Kidney epithelial cell (primary cell): Measurements from ENCODE around the gene PSMD14.

GRCh38 chr2:158351149-158351914, 105.2 kb downstream of the CCDC148 start:
- RAMPAGE, long total RNA, result no peak
- RRBS, result no CpG with 5 or more reads among the region's 30 CpGs

DNA sequence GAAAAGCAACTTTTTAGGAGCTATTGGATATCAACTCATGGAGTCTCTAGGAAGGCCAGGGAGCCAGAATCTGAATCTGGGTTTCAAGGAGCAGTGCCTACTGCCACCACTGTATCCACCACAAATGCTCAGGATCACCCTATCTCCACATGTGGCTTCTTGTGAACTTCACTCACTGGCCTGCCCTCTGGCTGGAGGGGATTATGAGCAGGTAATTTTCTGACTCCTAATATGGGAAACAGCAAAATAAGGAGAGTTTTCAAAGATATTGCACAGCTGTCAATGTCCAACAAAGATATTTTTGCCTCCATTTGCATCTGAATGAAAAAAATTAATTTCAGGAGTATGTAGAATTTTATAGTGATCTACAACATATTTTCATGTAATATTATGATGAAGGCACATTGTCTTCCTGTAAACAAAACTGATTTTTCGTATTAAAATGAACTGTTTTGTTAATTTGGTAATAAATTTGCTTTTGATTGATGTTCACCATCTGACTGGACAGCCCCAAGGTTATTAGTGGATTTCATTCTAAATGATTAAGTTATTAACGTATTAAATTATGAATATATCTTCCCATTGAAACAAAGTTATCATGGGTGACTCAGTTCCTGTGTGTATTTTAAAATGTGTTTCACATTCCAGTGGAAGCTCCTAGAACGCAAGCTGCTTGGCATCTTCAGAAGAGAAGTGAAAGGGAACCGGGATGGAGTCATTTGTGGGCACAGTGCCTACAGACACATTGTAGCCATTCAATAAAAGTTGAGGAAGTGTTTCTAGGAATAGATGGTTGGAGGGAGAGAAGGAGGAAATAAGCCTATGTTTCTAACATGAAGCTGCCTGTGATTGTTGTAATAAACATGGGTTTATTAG, 143.2 kb downstream of the PKP4 start:
- RAMPAGE, long total RNA, result no peak
- RRBS, result no CpG with 5 or more reads among the region's 4 CpGs

- RAMPAGE, long total RNA, result no peak
- RRBS, result 30% methylated on average over 4 of the region's 9 CpGs
These were observed 75.4 kb upstream of the TANC1 start for GRCh38 chr2:158892968-158893429.

- RAMPAGE, long total RNA, result no peak
- RRBS, result no CpG with 5 or more reads among the region's 7 CpGs
These were observed 31.4 kb upstream of the TANC1 start for GRCh38 chr2:158936856-158937556.

DNA sequence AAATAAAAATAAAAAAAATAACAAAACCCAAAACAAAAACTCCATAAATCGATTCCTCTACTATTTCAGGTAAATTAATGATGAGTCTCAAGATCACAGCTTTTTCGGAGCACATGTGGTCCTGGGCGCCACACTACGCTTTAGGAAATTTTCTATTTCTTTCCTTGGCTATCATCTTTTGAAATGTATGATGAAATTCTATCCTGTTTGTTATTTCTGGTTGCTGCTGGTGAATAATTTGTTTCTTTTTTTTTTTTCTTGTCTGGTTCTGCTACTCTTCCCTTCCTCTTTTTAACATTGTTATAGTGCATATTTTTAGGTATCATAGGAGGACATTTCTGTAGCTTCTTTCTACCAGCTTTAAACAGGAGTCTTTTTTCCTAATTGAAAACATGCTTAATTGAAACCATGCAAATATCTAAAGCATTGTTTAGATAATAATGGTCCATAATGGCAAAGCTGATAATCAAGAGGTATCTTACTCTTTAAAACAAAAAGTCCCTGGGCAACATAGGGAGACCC, 19.1 kb upstream of the BAZ2B start:
- RAMPAGE, long total RNA, result no peak
- RRBS, result no CpG with 5 or more reads among the region's 4 CpGs

DNA sequence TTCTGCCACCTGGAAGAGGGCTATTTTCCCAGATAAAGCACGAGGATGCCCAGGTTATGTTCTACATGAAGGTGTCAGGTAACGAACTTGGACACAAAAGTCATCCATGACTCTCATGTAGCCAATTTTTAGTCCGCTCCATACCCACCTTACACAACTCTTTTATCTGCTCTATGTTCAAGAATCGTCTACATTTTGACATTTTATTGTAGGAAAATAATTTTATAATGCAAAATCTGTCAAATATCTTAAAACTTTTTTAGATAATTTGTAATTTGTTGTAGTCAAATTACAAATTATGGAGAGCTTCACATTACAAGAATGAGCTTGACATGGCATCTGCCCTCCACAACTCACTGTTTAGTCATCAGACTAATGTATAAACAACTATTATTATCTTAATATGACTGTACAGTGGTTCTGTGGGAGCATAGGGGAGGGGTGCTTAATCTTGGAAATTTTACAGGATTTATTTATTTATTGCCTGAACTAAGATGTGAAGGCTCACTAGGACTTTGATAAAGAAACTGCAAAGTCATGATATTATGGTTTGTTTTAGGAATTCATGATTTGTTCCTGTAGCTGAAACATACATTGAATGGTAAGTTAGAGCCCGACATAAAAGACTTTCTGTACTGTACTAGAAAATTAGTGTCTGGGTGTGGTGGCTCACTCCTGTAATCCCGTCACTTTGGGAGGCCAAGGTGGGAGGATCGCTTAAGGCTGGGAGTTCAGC, 1.9 kb downstream of the MARCHF7 start:
- RAMPAGE, long total RNA, result no peak
- RRBS, result no CpG with 5 or more reads among the region's 7 CpGs

DNA sequence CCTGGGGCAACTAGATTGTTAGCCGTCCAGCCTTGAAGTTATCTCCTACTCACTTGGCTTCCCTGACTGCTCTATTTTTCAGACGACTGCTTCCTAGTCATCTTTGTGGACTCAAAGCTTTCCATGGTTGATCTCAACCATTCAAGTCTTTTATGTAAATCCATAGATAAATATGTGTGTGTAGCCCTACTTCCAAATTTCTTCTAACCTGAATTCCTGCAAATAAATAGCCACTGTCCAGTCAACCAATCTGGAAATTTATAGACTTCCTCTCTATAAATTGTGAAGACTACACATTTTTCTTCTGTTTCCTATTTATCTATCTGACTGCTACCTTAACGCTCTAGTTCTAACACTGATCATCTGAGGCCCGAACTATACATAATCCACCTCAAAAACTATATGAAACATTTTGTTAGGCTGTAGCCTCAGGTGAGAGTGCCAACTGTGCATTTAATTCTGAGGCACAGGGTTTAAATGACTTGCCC, 23.9 kb downstream of the CD302 start:
- RAMPAGE, long total RNA, result no peak
- RRBS, result no CpG with 5 or more reads among the region's 4 CpGs

- RAMPAGE, long total RNA, result no peak
- RRBS, result no CpG with 5 or more reads among the region's 7 CpGs
These were observed 20.4 kb upstream of the ITGB6 start for GRCh38 chr2:160220251-160221067.

- RAMPAGE, long total RNA, result no peak
- RRBS, result no CpG with 5 or more reads among the region's 9 CpGs
These were observed 69.2 kb upstream of the ITGB6 start for GRCh38 chr2:160269157-160269816.

GRCh38 chr2:160367753-160368433, 125.7 kb downstream of the RBMS1 start:
- RAMPAGE, long total RNA, result no peak
- RRBS, result no CpG with 5 or more reads among the region's 10 CpGs

DNA sequence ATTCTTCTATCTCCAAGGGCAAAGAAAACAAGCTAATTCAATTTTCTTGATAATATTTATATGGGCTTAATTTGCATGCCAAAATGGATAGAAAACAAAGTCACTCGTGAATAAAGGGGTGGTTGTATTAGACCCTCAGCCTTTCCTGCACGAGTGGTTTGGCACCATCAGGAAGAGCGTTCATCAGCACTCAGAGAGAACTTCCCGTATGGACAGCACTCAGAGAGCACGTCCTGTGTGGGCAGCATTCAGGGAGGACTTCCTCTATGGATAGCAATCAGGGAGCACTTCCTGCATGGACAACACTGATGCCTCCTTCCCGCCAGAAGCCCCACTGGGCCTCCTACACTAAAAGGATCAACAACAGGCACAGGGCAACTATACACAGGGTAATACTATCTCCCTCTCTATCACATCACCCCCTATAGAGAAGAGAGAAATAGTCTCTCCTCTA, 122.1 kb downstream of the RBMS1 start:
- RAMPAGE, long total RNA, result no peak
- RRBS, result no CpG with 5 or more reads among the region's 6 CpGs

DNA sequence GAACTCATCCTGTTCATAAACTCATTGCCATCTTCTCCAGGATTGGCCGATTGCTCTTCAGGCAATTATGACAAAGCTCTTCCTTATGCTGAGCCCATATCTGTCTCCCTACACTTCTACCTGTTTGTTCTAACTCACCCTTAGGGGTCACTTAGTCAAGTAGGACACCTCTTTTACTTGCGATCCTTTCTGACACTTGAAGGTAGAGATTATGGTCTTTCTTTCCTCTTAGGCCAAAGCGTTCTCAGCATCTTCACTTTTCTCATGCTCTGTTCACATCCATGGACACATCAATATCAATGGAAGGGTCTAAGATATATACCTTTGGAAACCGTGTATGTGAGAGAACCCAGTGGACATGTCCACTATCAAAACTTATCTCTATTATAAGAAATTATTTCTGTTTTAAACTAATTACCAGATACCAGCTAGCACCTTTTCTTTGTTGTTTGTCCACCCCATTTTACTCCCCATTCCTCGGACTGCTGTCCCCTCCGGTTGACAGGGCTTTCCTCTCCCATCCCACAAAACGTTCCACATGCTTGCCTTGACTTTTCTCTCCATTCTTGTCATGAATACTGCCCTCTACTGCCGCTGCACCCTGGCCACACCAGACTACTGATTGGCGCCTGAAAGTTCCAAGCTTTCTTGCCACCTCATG, 47.2 kb downstream of the RBMS1 start:
- RAMPAGE, long total RNA, result no peak
- RRBS, result no CpG with 5 or more reads among the region's 9 CpGs

DNA sequence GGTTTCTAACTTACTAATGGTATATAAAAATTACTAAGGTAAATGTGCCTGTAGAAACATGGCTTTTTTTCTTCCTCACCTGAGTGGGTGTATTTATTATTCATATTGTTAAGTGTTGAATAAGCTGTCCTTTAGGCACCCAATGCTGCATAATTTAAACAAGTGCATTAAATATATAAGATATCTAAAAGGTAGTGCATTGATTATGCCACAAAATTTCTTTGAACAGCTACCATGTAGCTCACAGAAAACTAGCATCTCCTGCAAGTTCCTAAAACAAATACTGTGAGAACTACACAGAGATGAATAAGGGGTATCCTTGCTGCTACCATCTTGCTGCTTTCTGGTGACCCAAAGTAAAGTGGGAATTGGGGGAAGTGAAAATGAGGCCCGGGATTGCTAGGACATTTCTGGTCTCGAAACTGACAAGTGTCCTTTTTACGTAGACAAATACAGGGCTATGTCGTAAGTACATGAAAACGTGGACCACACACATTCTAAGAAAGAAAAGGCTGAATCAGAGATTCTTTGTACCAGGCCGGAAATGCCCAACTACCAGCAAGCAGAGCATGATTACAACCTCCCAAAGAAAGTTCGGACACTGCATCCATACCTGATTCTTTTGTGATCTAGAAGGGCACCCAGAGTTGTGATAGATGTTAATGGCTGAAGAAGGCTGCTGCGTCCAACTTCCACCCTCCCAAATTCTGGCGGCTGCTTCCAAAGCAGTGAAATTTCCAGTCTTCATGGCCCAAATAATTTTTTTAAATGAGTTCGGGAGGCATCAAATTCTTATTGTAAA, 1.8 kb downstream of the RBMS1 start:
- RAMPAGE, long total RNA, result no peak
- RRBS, result no CpG with 5 or more reads among the region's 10 CpGs

GRCh38 chr2:160704095-160704806, 210.6 kb upstream of the RBMS1 start:
- RAMPAGE, long total RNA, result no peak
- RRBS, result no CpG with 5 or more reads among the region's 7 CpGs

GRCh38 chr2:160934141-160934586, 226.1 kb upstream of the TANK start:
- RAMPAGE, long total RNA, result no peak
- RRBS, result no CpG with 5 or more reads among the region's 4 CpGs

DNA sequence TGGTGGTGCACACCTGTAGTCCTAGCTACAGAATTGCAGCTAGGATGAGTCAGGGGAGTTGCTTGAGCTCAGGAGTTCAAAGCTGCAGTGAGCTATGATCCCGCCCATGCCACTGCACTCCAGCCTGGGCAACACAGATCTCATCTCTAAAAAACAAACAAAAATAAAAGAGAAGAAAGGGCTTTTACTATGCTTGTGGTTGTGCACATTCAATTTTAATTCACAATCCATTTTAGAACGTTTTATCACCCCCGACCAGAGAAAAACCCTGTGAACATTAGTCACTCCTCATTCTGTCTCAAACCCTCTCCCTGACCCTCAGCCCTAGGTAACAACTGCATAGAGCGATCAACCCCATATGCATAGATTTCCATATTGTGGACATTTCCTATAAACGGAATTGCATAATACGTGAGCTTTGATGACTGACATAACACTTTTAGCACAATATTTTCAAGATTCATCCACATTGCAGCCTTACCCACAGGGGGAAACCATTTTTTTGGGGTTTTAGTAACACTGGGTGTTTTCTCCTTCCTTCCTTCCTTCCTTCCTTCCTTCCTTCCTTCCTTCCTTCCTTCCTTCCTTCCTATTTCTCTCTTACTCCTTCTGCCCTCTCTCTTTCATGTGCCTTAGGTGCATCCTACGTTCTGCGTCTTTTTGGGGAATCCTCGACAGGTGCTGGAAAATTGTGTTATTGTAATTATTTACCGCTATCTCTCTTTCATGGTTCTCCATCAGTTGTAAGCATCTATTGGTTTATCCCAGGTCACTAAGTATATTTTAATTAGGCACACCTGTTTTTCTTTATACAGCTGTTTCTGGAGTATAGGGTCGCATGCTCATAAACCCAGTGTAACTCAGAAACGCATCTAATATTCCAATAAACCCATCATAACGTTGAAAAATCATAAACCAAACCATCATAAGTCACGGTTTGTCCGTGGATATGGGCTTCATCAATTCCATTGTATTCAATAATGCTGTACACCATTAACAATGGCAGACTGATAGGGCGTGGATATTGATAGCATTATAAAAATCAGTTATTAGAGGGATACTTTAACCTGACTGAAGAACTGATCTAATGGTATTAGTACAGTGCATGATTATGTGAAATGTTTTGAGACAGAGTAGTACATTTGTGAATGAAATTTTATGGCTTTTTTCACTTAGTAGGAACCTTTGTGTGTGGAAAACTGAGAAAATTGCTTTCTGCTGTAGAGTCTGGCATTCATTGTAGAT, 29.4 kb upstream of the PSMD14 start:
- RAMPAGE, long total RNA, result no peak
- RRBS, result no CpG with 5 or more reads among the region's 16 CpGs

DNA sequence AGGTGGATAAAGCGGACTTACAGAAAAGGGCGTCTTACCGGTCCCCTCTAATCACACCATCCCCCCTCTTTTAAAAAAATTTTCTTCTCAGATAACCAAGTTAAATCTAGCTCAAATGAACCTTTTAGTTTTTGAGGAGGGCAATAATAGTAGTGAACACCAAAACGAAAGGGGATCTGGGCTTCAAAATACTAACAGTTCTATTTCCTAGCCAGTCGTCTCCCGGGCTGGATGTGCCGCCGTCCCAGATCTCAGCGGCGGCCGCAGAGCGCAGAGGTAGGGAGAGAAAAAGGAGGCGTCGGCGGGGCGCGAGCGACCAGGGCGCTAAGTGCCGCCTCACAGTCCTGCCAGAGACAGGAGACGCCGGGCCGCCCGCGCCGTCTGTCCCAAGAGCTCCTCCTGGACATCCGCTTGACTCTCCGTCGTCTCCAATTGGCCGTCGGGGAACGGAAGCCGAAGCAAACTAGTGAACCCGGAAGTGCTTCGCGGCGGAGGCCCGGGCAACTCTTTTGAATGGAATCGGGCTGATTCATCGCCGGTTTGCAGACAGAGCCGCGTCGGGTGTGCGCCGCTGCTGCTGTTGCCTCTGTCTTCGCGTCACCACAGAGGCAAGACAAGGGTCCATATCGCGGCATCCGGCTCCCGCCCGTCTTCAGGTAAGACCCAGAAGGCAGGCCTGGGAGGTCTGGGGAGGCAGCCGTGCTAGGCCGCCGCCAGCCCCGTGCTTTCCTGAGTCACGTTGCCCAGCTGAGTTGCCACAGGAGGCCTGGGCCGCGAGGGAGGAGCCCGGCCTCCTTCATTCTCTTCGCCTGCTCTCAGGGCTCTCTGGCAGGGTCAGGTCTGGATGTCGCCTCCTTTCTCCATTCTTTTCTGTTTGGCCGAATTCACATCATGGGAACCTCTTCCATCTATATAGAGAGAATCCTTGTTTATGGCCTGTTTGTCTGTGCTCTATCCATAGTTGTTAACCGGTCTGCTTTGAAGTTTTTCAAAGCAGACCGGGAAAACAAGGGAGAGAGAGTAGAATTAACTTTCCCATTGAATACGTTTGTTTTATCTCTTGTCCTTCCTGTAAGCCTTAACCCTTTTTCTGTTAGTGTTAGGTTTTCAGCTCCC, at the start of gene PSMD14:
PSMD14 (plus strand) TSS at position 477 of the 1,116 bp plus-strand sequence.
- RAMPAGE, long total RNA, result start-site peak on the plus strand centred at position 518 of the sequence, 66 bp wide, 1,441 and 1,356 reads in 2 replicates
- RRBS, result 0% methylated on average over 4 of the region's 67 CpGs

- RAMPAGE, long total RNA, result no peak
- RRBS, result no CpG with 5 or more reads among the region's 43 CpGs
These were observed 32.9 kb downstream of the PSMD14 start for GRCh38 chr2:161341157-161341576.

GRCh38 chr2:162014134-162014526, 59.9 kb downstream of the DPP4 start:
- RAMPAGE, long total RNA, result no peak
- RRBS, result no CpG with 5 or more reads among the region's 1 CpG

DNA sequence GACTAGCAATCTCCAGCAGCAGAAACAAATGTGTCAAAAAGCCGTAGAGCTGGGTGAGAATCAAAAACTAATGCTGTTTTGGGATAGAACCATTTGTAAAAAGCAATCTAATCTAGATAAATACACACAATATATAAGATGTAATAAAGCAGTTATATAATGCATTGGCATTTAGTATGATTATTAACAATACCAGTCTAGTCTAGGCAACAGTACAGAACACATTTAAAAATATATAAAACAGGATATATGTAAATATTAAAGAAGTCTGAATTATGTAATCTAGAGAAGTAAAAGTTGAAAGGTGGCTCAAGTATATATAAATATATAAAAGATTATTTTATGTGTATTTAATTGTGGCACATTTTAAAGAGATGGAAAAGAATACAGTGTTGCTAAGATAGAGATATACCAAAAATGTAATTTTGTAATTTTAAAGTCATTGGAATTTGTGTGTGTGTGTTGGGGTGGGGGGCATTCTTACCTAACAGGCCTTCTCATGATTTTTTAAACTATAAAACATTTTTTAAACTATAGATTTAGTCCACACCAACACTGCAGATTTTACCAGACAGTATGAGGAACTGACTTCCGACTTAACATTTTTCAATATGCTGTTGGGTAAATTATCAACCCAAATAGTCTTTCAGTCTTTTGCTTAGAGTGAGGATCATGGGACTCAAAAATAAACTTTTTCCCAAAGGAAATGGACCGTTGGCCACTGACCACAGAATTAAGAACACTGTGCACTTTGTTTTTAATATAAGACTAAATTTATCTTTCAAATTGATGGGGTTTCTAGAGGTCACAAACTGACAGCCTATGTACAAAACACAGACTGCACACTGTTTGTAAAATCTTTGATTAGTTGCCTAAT, 45.2 kb downstream of the FIGN start:
- RAMPAGE, long total RNA, result no peak
- RRBS, result no CpG with 5 or more reads among the region's 3 CpGs